Daoy (cell line): ENCODE data around the genes FEM1C and TICAM2.

GRCh38 chr5:113488997-113489196 is 644 bp upstream of the MCC start:
- RAMPAGE, long total RNA, result no peak

- RAMPAGE, long total RNA, result no peak
Observed at GRCh38 chr5:114363269-114364420, 1.8 kb downstream of the KCNN2 start.

- RAMPAGE, long total RNA, result no peak
Observed at GRCh38 chr5:114393358-114393555, 31.4 kb downstream of the KCNN2 start.

GRCh38 chr5:115193718-115194072 is 24.0 kb upstream of the TRIM36 start:
- RAMPAGE, long total RNA, result no peak

GRCh38 chr5:115423388-115424425 is 120.9 kb downstream of the FEM1C start:
- RAMPAGE, long total RNA, result no peak

- RAMPAGE, long total RNA, result no peak
Observed at GRCh38 chr5:115460279-115461036, 84.1 kb downstream of the FEM1C start.

DNA sequence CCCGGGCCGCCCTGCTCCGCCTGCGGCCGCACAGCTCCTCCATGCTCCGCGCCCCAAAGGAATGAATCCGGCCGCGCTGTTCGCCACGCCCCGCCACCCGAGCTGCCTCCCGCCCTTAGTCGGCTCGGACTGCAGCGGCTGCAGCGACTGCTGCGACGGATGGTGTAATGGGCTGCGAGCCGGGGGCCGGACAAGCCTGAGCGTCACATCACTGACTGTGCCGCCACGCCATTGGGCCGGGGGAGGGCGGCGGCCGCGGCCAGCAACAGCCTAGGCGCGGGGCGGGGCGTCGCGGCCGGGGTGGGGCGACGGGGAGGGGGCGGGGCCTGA is at the start of gene FEM1C:
Gene FEM1C, minus strand, starts transcription at position 166 of the 330 bp plus-strand sequence.
- RAMPAGE, long total RNA, result no peak

GRCh38 chr5:115545277-115545885 is 806 bp upstream of the FEM1C start:
- RAMPAGE, long total RNA, result no peak

GRCh38 chr5:115601559-115602630 is at the start of gene TICAM2:
TICAM2 (minus strand) TSS chr5:115602479.
- RAMPAGE, long total RNA, result no peak

DNA sequence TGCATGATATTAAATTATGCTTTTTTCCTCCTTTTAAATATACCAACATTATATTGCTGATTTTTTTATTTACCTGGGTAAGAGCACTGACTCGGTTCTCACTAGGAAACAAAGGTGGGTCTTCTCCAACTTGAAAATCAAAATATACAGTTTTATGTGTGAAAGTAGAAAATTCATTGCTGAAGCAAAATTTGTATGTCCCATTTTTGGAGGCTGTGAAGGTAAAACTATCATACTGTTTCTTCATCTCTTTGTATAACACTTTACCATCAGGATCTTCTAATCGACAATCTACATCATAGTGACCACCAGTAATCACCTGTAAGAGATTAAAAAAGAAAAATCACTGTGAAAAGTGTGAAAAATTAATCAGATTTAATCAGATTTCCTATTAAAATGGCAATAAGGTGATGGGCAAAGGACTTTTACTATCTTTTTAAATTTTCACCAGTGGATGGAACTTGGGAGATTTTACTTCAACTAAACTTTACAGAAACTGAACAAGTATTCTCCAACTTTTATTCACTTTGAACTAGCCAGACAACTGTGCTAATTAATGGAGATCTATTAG is 5.4 kb downstream of the TMED7 start:
- RAMPAGE, long total RNA, result no peak

- RAMPAGE, long total RNA, result no peak
Observed at GRCh38 chr5:115623541-115624124, 2.2 kb downstream of the TMED7 start.

- RAMPAGE, long total RNA, result no peak
Observed at GRCh38 chr5:115708921-115709425, 83.1 kb upstream of the TMED7 start.

DNA sequence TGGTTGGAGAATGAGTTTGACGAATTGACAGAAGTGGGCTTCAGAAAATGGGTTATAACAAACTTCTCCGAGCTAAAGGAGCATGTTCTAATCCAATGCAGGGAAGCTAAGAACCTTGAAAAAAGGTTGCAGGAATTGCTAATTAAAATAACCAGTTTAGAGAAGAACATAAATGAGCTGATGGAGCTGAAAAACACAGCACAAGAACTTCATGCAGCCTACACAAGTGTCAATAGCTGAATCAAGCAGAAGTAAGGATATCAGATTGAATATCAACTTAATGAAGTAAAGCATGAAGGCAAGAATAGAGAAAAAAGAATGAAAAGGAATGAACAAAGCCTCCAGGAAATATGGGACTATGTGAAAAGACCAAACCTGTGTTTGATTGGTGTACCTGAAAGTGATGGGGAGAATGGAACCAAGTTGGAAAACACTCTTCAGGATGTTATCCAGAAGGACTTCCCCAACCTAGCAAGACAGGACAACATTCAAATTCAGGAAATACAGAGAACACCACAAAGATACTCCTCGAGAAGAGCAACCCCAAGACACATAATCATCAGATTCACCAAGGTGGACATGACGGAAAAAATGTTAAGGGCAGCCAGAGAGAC is 82.3 kb downstream of the COMMD10 start:
- RAMPAGE, long total RNA, result no peak

DNA sequence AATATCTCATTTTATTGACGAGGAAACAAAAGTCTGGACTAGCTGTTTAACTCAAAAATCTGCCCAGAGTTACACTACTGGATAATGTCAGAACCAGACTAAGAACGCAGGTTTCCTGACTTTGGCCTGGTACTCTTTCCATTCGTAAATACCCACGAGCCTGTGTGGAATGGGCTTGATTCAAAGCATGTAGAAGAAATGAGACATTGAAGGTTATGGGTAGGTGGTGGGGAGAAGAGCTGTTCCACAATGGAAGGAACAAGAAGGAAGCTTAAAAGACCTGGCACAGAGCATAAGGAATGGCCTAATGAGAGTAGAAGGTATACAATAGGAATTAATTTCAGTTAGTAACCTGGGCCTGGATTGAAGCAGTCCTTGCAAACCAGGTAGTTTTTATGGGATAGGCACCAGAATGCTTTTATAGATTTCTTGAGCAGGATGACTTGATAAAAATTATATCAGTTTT is 94.5 kb downstream of the COMMD10 start:
- RAMPAGE, long total RNA, result no peak

DNA sequence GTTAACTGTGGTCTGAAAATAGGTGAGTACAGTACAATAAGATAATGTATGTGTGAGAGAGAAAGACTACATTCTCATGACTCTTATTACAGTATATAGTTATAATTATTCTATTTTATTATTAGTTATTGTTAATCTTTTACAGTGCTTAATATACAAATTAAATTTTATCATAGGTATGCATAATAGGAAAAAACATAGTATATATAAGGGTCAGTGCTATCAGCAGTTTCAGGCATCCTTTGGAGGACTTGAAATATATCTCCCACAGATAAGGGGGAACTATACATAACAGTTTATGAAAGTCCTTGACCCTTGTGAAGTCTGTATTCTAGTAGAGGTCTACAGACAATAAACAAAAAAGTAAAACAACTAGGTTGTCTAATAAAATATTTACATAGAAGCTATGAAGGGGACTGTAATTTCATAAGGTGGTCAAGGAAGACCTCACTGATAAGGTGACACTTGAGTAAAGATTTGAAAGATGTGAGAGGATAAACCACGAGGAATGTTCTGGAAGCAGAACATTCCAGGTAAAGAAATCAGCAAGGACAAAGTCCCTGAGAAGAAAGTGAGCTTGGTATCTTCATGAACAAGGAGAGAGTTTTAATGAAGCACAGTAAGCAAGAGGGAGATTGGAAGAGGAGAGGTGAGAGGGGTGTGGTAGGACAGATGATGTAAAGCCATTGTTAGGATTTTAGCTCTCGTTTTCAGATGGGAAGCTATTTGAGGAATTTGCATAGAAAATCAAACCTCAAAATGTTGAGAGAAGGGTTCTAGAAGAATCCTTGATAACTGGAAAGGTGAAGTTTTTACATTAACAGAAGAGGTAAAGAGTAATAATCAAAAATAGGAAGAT is 148.6 kb downstream of the COMMD10 start:
- RAMPAGE, long total RNA, result no peak

- RAMPAGE, long total RNA, result no peak
Observed at GRCh38 chr5:116509526-116510494, 64.8 kb downstream of the SEMA6A start.

DNA sequence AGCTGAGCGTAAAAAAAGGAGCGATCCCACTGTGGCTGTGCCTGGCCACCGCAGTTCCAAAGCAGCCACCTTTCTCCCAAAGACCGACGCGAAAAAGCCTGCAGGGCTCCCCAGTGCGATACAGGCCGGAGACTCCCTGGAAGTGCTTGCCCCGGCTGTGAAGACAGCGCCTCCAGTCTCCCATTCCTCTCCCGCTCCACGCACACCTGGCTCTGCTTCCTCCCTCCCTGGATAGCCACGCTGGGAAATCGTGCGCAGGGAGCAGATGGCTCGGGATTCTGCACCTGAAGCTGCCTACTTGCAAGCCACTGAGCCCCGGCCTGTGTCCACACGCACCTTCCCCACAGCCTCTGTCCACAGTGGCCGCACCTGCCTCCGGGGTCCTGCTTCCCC is 2.3 kb downstream of the SEMA6A start:
- RAMPAGE, long total RNA, result no peak

DNA sequence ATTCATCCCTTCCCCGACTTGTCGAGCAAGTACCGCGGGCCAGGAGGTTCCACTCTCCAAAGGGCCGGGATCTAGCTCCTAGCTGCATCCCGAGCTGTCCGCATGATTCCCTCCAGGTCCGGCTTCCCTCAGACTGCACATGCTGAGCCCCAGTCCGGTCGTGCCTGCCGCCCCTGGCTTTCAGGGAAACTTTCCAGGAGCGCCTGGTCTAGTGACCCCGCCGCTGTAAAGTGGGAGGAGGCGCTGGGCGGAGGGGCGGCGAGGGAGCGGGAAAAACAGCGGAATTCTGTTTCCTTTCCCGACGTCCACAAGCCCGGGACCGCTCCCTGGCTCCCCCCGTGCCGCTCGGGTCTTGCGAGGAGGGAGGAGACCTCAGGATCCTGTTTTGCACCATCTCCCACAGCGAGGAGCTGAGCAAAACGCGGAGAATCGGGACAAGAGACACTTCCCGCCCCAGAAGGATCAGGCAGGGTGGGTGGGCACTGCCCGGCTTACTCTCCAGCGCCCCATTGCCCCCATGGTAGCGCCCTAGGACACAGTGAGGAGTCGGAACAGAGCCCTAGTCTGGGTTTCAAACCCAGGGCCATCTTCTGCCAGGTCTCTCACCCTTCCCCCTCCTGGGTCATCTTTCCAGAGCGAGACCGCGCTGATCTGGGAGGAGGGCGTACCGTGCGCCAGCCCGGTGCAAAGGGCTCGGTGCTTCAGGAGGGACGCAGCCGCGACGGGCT is 1.8 kb downstream of the SEMA6A start:
- RAMPAGE, long total RNA, result no peak

DNA sequence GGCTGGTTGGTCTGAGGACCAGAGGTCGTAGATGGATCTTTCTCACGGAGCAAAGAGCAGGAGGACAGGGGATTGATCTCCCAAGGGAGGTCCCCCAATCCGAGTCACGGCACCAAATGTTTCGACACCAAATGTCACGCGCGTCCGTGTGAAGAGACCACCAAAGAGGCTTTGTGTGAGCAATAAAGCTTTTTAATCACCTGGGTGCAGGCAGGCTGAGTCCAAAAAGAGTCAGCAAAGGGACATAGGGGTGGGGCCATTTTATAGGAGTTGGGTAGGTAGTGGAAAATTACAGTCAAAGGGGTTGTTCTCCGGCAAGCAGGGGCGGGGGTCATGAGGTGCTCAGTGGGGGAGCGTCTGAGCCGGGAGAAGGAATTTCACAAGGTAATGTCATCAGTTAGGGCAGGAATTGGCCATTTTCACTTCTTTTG is 36.2 kb downstream of the DTWD2 start:
- RAMPAGE, long total RNA, result no peak

GRCh38 chr5:119031697-119032256 is 39.1 kb upstream of the DMXL1 start:
- RAMPAGE, long total RNA, result no peak